ENCODE results near the genes NUDT17 and GJA8.

- RRBS: 4% methylated on average over 5 of the region's 50 CpGs
Measured at GRCh38 chr1:145845029-145846052, at the start of gene NUDT17. NUDT17 (plus strand) TSS chr1:145845630.

GRCh38 chr1:145871865-145873278, 13.3 kb downstream of the ANKRD35 start:
- RRBS: 8% methylated on average over 8 of the region's 53 CpGs

- RRBS: no CpG with 5 or more reads among the region's 5 CpGs
Measured at GRCh38 chr1:145981812-145982492, 14.4 kb downstream of the TXNIP start.

DNA sequence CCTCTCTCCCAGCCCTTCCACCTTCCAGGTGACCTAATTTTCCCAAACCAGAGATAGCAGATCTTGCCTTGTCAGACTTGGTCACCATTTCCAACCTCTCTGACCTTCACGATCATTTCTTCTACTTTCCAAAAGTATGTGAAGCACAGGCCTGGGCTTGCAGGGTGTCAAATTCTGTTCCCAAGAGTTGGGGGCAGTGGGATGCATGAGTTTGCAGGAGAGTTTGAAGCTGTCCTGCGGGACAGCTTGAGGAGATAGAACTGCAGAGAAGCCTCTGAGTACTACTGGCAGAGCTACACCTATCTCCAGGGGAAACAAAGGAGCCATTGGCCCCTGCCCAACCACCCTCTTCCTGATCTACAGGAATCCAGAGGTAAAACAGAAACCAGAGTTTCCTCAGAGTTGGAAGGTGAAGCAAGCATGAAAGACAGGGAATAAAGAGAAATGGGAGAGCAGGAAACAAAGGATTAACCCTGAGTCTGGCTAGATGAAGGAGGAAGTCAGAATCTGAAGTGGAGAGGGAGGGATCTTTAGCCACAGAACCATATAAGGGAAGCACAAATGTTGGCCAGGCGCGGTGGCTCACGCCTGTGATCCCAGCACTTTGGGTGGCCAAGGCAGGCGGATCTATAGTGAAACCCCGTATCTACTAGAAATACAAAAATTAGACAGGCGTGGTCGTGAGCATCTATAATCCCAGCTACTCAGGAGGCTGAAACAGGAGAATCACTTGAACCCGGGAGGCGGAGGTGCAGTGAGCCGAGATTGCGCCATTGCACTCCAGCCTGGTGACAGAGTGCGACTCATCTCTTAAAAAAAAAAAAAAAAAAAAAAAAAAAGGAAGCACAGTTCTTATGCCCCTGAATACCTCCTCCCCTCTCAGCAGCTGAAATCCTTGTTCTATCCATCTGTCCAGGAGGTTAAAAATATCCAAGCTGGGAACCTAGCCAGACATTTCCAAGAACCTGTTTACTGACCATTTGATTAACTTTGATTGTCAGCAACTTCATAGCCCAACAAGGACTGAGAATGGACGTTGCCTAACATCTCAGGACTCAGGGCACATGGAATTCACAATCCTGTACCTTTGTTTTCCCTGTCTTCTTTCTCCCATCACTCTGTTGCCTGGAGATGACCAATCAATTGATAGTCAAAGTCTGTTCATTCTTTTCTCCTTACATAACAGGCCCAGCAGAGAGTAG, 10.9 kb downstream of the TXNIP start:
- RRBS: no CpG with 5 or more reads among the region's 15 CpGs

GRCh38 chr1:146039872-146040208, 18.3 kb upstream of the HJV start:
- RRBS: no CpG with 5 or more reads among the region's 7 CpGs

DNA sequence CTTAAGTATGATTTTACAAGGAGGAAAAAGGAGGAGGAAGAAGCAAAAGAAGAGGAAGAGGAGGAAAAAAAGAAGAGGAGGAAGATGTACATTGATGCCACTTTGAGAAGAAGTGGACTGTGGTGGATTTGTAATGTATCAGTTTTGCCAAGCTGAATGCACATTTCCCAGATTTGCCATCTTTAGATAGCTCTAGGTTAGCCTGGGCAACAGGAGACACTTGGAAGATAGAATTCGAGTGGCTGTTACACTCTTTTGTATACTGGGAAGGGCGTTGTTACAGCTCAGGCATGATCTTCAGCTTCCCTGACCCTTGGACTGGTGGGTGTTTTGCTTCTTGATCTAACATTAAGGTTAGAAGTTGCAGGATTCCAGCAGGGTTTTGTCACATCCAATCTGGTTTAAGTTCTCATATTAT, 28.9 kb upstream of the HJV start:
- RRBS: no CpG with 5 or more reads among the region's 2 CpGs

DNA sequence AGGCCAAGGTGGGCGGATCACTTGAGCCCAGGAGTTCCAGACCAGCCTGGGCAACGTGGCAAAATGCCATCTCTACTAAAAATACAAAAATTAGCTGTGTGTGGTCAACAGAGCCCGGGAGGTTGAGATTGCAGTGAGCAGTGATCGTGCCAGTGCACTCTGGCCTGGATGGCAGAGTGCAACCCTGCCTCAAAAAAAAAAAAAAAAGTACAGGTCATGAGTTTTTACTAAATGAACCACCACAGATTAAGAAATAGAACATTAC, 2.2 kb downstream of the NBPF12 start:
- RRBS: no CpG with 5 or more reads among the region's 4 CpGs

- RRBS: no CpG with 5 or more reads among the region's 11 CpGs
Measured at GRCh38 chr1:146948325-146949090, 10.4 kb downstream of the NBPF12 start.

GRCh38 chr1:147167555-147167858, 4.8 kb downstream of the PRKAB2 start:
- RRBS: no CpG with 5 or more reads among the region's 2 CpGs

GRCh38 chr1:147196673-147197354, 24.5 kb upstream of the PRKAB2 start:
- RRBS: no CpG with 5 or more reads among the region's 1 CpG

GRCh38 chr1:147234014-147234510, 8.4 kb upstream of the CHD1L start:
- RRBS: no CpG with 5 or more reads among the region's 8 CpGs

GRCh38 chr1:147479869-147480115, 61.5 kb upstream of the BCL9 start:
- RRBS: no CpG with 5 or more reads among the region's 3 CpGs

- RRBS: no CpG with 5 or more reads among the region's 3 CpGs
Measured at GRCh38 chr1:147509988-147510413, 31.3 kb upstream of the BCL9 start.

DNA sequence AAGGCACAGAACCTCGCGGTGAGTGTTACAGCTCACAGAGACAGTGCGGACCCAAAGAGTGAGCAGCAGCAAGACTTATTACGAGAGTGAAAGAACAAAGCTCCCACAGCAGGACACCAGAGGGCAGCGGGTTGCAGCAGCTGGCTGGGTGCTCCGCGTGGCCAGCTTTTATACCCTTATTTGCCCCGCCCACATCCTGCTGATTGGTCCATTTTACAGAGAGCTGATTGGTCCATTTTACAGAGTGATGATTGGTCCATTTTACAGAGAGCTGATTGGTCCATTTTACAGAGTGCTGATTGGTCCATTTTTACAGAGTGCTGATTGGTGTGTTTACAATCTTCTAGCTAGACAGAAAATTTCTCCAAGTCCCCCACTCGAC, 23.6 kb upstream of the BCL9 start:
- RRBS: no CpG with 5 or more reads among the region's 9 CpGs

DNA sequence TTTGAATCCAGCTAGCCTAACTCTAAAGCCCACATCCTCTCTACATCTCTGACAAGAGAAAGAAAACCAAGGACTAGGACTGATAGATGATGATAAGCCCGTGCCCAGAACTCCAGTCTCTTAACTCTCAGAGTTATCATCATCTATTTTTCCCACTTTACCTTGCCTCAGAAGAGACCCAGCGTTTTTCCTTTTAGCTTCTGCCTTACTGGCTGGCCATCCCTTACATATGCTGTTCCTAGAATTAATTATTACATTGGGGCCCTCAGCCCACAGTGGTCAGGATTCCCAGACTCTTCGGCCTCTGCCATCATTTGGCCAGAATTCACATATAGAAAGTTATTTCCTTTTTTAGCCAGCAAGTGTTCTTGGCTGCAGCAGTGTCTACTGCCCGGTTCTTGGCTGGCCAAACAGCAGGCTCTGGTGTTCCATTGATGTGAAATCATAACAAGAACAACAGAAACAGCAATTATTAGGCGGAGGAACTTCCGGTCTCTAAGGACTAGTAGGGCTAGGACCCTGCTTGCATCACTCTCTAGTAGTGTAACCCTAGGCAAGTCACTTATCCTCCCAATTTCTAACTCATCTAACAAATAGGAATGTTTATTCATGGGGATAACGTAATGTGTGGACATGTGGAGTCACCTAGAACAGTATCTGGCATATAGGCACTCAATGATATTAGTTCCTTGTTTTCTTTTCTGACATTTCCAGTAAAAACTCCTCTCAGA, 8.6 kb upstream of the GJA5 start:
- RRBS: 82% methylated on average over 3 of the region's 7 CpGs

GRCh38 chr1:147771292-147771683, 10.9 kb upstream of the GJA5 start:
- RRBS: no CpG with 5 or more reads among the region's 5 CpGs

DNA sequence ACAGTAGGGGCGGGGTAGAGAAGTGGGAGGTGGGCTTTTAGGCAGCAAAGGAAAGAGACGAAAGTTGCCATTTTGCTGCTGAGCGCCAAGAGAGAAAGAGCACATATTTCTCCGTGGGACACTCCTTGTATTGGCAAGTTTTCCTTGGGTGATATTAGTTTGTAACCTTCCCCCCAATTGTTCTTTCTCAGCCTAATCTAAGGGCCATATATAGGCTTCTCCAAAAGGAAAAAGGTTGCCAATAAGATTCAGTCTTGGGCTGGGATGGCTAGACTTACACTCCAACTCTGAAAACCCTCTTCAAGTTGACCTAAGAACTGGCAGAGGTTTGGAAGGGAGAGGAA, at the start of gene GJA8:
Gene GJA8 (plus strand): TSS at position 67 of the 344 bp plus-strand sequence.
- RRBS: no CpG with 5 or more reads among the region's 4 CpGs

GRCh38 chr1:148245921-148247020, 94.2 kb upstream of the NBPF11 start:
- RRBS: 10% methylated on average over 3 of the region's 68 CpGs

DNA sequence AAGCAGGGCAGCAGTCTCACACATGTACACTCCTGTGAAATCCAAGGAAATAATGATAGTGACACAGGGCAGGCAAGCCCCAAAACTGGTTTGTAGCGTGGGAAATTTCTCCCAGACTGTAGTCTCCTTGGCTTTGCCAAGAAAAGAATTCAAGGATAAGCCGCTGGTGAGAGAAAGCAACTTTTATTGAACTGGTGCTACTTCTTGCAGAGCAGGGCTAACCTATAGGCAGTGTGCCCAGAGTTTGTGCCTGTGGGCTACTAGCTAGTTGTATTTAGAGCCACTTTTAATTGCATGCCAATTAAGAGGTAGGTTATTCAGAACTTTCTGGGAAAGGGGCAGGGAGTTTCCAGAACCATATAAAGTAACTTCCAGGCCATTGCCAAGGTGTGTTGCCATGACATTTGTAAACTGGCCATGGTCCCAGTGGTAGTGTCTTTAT, 50.3 kb downstream of the PPIAL4G start:
- RRBS: no CpG with 5 or more reads among the region's 2 CpGs